Adrenal gland (tissue), 7 donors: ENCODE data around the gene KCNJ9.

GRCh38 chr1:159713257-159713752 is 1.1 kb downstream of the CRP start:
- PRO-cap, 3 experiments, result no peak in any of the 3 experiments
- RAMPAGE, long total RNA, 4 experiments, result no peak in any of the 4 experiments
- RRBS, result no CpG with 5 or more reads among the region's 12 CpGs

DNA sequence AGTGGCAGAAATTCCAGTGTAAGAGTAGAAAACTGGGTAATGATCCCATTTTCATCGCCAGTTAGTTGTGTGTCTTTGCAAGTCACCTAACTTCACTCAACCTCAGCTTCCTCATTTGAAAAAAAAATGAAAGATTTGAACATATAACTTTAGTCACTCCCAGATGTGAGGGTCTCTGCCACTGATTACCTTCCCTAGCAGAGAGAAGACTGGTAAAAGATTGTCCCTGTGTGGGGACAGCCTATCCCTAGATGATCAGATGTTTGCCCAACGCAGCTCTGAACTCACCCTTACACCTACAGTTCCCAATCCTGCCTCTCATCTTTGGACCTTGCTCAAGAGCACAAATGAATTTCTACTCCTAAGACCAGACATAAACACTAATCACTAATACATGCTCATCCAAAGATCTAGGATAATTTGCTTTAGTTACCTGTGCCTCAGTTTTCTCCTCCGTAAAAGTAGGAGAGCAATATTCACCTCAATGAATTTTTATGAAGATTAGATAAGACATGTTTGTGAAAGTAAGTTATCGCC is 25.2 kb upstream of the DUSP23 start:
- PRO-cap, 3 experiments, result no peak in any of the 3 experiments
- RAMPAGE, long total RNA, 4 experiments, result no peak in any of the 4 experiments
- RRBS, result no CpG with 5 or more reads among the region's 4 CpGs

DNA sequence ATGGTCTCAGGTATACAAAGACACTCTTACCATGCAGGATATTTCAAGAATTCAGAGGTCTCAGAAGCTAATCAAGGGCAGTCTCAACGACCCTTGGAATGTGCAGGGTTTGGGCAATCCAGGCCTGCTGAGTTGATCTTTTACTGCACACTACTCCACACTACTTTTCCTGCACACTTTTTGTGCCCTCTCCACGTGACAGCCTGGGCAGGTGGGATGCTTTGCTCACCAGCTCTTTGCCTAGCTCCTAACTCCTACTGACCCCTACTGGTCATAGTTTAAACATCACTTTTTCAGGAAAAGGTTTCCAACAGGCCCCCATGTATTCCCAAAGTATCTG is 9.5 kb downstream of the DUSP23 start:
- PRO-cap, 3 experiments, result no peak in any of the 3 experiments
- RAMPAGE, long total RNA, 4 experiments, result no peak in any of the 4 experiments
- RRBS, result no CpG with 5 or more reads among the region's 2 CpGs

DNA sequence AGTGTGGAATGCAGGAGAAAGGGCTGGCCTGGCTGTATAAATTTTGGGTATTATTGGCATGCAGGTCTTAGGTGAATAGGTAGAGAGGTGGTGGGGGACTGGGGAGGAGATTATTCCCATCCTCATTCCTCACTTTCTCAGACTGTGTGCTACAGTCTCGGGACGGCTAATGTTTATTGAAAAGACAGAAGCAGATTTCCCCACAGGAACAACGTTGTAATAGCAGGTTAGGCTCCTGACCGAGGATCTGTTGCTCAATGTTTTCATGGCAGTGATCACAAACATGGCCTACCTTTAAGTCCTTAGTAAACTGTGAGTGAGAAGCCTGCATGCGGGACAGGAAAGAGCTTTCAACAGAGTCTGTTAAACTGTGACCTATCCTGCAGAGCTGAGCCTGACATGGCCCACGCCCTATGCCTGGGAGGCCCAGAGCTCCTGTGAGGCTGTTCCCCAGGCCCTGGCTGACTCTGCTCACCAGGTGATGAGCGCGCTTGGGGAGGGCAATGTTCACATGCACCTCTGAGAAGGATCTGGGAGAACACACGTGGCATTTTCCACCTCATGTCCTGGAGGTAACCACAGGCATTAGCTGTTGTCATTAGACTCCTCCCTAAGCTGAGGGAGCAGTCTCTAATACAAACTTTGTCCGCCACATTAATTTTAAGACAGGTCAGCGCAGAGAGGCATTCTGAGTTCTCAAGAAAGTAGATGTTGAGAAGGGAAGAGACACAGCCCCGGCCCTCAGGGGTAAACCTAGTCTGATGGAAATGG is 16.4 kb downstream of the VSIG8 start:
- PRO-cap, 3 experiments, result no peak in any of the 3 experiments
- RAMPAGE, long total RNA, 4 experiments, result no peak in any of the 4 experiments
- RRBS, result no CpG with 5 or more reads among the region's 12 CpGs

DNA sequence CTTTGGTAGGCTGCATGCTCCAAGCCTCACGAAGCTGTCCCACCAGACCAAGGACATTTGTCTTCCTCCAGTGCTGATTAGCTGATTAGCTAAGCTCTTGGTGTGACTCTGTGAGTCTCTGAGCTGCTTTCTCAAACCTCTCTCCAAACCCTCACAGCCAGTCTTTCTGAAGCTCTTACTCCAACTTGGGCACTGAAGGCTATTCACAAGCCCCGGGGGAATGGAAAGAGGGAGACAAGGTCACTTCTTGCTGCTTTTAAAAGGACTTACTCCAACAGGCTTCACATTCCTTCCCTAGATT is 897 bp upstream of the CFAP45 start:
- PRO-cap, 3 experiments, result no peak in any of the 3 experiments
- RAMPAGE, long total RNA, 4 experiments, result no peak in any of the 4 experiments
- RRBS, result no CpG with 5 or more reads among the region's 2 CpGs

GRCh38 chr1:159921875-159922819 is 3.2 kb downstream of the TAGLN2 start:
- PRO-cap, 3 experiments, result no peak in any of the 3 experiments
- RAMPAGE, long total RNA, 4 experiments, result no peak in any of the 4 experiments
- RRBS, result no CpG with 5 or more reads among the region's 16 CpGs

GRCh38 chr1:159923116-159924211 is 1.8 kb downstream of the TAGLN2 start:
- PRO-cap, 3 experiments, result peak in 3 of 3 experiments; most common plus-strand start chr1:159923878 (in 3); most common minus-strand start chr1:159923339 (in 3)
- RAMPAGE, long total RNA, 4 experiments, result no peak in any of the 4 experiments
- RRBS, result no CpG with 5 or more reads among the region's 21 CpGs

DNA sequence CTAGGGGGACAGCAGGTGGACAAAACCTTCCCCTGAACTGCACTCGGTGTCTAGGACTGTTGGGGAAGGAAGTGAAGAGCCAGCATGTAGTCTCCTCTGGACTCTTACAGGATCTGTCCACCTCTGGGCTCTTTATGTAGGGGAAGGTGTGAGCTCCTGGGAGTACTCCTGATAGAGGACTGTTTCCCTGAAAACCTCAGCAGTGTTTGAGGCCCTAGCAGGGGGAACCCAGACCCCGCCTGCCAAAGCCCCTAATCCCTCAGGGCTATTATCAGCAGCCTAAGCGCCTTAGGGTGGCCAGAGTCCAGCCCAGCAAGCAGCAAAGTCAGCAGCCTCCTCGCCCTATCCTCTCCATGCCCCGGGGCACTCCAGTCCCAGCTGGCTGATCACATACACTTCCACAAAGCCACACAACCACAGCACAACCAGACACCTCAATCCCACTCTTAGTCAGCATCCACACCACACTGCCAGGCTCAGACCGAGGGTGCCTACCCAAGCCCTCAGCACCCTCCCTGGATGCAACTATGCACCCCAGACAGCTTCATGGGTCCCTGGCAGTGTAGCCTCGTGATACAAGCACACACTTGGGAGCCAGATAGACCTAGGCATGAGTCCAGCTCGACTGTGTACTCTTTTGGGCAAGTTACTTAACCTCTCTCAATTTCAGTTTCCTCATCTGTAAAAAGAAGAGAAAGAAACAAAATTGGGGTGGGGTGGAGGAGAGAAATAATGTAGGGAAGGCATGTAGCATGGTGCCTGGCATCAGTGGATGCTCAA is 7.1 kb downstream of the IGSF9 start:
- PRO-cap, 3 experiments, result no peak in any of the 3 experiments
- RAMPAGE, long total RNA, 4 experiments, result no peak in any of the 4 experiments
- RRBS, result no CpG with 5 or more reads among the region's 8 CpGs

GRCh38 chr1:159970880-159971765 is 17.1 kb upstream of the SLAMF9 start:
- PRO-cap, 3 experiments, result no peak in any of the 3 experiments
- RAMPAGE, long total RNA, 4 experiments, result no peak in any of the 4 experiments
- RRBS, result no CpG with 5 or more reads among the region's 14 CpGs

- PRO-cap, 3 experiments, result no peak in any of the 3 experiments
- RAMPAGE, long total RNA, 4 experiments, result no peak in any of the 4 experiments
- RRBS, result no CpG with 5 or more reads among the region's 4 CpGs
Measured at GRCh38 chr1:159991480-159992071, 37.5 kb upstream of the SLAMF9 start.

DNA sequence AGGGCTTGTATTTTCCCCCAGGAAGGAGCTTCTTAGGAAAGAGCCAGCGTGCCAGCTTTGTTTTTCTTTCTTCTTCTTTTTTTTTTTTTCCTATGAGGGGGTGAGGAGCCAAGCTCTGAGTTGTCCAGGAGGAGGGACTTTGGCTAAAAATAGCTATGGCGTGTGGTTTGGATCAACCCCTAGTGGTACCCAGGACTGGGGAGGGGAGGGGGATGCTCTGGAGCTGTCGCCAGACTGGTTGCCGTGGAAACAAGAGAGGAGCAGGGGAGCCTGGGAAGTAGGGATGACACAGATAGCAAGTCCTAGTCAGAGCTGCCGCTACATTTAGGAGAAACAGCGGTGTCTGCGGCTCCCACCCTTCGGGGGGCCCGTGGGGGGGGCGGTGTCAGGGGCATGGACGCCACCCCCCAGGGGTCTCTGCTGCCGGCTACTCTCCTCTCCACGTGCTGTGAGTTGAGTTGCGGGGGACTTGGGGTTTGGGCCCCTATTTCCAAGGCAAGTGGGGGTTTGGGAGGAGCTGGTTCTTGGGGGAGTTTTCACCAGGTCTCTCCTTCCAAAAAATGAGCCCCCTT is at the start of gene KCNJ9:
Gene KCNJ9, plus strand, starts transcription at position 289 of the 572 bp plus-strand sequence.
- PRO-cap, 3 experiments, result no peak in any of the 3 experiments
- RAMPAGE, long total RNA, 4 experiments, result no peak in any of the 4 experiments
- RRBS, result no CpG with 5 or more reads among the region's 14 CpGs

- PRO-cap, 3 experiments, result no peak in any of the 3 experiments
- RAMPAGE, long total RNA, 4 experiments, result no peak in any of the 4 experiments
- RRBS, result no CpG with 5 or more reads among the region's 5 CpGs
Measured at GRCh38 chr1:160206404-160206899, 1.3 kb downstream of the PEA15 start.

DNA sequence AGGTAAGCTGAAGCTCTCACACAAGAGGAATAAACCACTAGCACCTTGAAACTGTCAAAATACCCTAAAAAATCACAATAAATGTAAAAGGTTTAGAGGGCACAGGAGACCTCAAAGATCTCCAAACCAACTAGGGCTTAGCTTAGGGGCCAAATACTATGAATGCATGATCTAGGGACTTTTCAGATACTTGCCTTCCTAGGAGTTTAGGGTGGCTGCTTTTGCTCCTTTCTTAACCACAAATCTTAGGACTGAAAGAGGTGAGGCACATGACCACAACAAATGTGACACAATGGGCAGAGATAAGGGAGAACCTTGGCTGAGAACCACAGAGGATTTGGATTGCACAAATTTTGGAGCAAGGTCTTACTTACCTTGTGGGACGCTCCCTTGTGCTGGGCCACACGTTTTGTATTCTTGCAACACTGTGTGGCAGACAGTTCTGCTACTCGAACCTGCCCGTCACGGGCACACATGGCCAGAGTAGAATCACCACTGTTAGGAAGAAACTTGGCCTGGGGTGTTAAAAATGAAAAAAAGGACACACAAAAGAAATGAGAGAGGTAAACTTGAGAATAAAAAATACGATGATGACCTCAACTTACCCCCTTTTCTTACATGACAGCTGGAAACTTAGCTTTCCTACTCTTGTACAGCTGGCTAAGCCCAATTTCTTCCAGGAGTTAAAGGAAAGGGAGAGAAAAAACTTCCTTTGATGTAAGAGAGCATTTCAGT is 23.9 kb downstream of the DCAF8 start:
- PRO-cap, 3 experiments, result peak in 1 of 3 experiments; most common plus-strand start position 439 of the sequence (in 1); most common minus-strand start position 240 of the sequence (in 1)
- RAMPAGE, long total RNA, 4 experiments, result no peak in any of the 4 experiments
- RRBS, result no CpG with 5 or more reads among the region's 6 CpGs

DNA sequence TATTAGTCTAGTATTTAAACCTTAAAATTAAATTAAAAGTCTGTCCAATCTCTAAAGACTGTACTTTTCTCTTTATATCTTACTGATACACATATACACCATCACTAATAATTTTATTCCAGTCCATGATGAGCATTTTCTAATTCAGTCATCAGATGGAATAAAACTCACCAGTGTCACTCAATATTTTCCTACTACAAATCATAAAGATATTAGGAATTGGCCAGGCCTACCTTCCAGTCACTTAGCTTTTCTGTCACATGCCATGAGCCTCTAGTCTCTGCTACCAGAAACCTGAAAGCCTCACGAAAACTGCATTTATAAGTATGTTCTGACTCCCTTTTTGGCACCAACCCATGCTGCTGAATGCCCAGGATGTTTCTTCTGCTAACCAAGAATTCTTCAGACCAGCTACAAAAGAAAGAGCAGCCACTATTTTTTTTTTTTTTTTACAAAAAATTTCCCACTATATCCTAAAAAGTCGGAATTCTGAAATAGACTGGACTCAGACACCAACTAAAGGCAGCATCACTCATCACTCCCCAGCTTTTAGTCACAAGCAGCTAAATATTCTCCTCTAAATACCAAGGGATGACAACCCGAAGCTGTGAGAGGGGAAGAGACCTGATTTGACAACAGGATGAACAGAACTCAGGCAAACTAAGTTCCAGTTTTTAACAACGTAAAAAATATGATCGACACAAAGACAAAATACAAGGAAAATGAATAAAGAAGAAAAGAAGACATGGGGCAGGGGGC is 1.9 kb downstream of the DCAF8 start:
- PRO-cap, 3 experiments, result no peak in any of the 3 experiments
- RAMPAGE, long total RNA, 4 experiments, result no peak in any of the 4 experiments
- RRBS, result no CpG with 5 or more reads among the region's 5 CpGs

GRCh38 chr1:160261040-160261498 is 1.3 kb downstream of the DCAF8 start:
- PRO-cap, 3 experiments, result peak in 3 of 3 experiments; most common plus-strand start chr1:160261212 (in 3)
- RAMPAGE, long total RNA, 4 experiments, result no peak in any of the 4 experiments
- RRBS, result no CpG with 5 or more reads among the region's 1 CpG

DNA sequence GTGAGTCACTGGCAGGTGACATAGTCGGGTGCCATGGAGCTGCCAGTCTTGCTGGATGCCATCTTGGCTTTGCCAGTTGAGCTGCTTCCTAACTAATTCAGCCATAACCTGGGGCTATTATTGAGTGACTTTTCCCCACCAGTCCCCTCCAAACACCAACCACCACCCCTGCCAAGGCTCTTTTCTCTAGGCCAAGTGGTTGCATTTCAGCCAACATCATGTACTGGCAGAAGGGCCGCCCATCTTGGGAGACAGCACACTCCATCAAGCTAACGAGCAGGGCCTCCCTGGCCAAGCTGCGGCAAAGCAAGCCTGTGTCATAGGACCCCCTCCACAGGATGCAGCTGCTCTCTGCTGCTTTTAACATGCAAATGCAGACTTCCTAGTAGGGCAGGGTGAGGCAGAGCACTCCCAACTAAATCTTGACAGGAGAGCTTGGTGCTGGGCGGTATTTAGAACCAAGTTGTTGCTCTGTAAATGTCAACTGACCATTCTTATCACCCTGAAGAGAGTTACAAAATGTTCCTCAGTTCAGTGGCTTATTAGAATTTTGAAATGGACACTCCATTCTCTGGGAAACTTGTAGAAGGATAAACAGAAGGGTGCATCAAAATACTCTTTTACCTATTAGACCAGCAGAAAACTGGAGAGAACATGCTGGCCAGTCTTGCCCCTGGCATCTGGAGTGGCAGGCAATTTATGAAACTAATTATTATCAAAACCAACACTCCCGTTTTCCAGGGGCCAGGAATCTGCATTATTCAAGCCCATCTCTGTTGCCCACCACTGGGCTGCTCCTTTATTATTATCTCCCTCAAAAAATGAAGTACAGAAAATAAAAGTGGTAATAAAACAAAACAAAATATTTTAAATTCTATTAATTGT is 22.6 kb upstream of the PEX19 start:
- PRO-cap, 3 experiments, result no peak in any of the 3 experiments
- RAMPAGE, long total RNA, 4 experiments, result no peak in any of the 4 experiments
- RRBS, result no CpG with 5 or more reads among the region's 6 CpGs

GRCh38 chr1:160432217-160432984 is 32.0 kb downstream of the VANGL2 start:
- PRO-cap, 3 experiments, result no peak in any of the 3 experiments
- RAMPAGE, long total RNA, 4 experiments, result no peak in any of the 4 experiments
- RRBS, result no CpG with 5 or more reads among the region's 5 CpGs

- PRO-cap, 3 experiments, result no peak in any of the 3 experiments
- RAMPAGE, long total RNA, 4 experiments, result no peak in any of the 4 experiments
- RRBS, result no CpG with 5 or more reads among the region's 8 CpGs
Measured at GRCh38 chr1:160707333-160708158, 4.1 kb downstream of the CD48 start.

GRCh38 chr1:160767629-160768301 is 28.2 kb upstream of the LY9 start:
- PRO-cap, 3 experiments, result no peak in any of the 3 experiments
- RAMPAGE, long total RNA, 4 experiments, result no peak in any of the 4 experiments
- RRBS, result no CpG with 5 or more reads among the region's 6 CpGs

DNA sequence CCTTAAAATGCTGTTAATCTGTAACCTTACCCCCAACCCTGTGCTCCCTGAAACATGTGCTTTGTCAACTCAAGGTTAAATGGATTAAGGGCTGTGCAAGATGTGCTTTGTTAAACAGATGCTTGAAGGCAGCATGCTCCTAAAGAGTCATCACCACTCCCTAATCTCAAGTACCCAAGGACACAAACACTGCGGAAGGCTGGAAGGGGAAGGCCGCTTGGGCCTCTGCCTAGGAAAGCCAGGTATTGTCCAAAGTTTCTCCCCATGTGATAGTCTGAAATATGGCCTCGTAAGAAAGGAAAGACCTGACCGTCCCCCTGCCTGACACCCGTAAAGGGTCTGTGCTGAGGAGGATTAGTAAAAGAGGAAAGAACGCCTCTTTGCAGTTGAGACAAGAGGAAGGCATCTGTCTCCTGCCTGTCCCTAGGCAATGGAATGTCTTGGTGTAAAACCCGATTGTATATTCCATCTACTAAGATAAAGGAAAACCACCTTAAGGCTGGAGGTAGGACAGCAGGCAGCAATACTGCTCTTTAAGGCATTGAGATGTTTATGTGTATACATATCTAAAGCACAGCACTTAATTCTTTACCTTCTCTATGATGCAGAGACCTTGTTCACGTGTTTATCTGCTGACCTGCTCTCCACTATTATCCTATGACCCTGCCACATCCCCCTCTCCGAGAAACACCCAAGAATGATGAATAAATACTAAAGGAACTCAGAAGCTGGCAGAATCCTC is 28.4 kb upstream of the ITLN1 start:
- PRO-cap, 3 experiments, result no peak in any of the 3 experiments
- RAMPAGE, long total RNA, 4 experiments, result no peak in any of the 4 experiments
- RRBS, result no CpG with 5 or more reads among the region's 9 CpGs